Placental epithelial cell (primary cell): Measurements from ENCODE around the genes CKS1B, ENTREP3, RUSC1 and MSTO1.

DNA sequence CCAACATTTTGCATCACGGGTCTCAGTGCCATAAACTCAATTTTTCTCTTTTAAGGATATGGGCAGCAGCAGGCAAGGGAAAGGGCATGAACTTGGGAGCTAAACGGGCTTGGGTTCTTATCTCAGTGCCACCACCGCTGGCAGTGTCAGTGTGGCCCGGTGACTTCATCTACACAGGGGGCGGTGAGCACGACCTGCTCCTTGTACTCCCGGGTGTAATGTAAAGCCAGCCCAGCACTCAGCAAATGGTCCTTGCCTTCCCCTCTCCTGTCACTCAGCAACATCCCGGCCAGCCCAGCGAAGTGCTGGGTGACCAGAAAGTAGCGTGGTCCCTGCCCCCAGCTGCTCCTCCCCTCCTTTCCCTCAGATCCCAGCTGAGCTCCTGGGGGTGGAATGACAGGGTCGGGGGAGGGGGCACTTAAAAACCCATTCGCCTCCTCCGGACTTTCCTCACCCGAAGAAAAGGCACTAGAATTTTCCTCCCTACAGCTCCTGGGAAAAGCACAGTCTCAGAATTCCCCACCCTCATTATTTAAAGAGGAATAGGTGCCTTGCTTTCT lies 7.2 kb downstream of the KCNN3 start:
- CAGE, long polyA plus RNA, result no peak

GRCh38 chr1:154877358-154877902 lies 7.3 kb upstream of the KCNN3 start:
- CAGE, long polyA plus RNA, result no peak

- CAGE, long polyA plus RNA, result no peak
These were observed at the start of gene CKS1B for GRCh38 chr1:154974597-154975382. TSS of gene CKS1B (plus strand) at chr1:154974681.

DNA sequence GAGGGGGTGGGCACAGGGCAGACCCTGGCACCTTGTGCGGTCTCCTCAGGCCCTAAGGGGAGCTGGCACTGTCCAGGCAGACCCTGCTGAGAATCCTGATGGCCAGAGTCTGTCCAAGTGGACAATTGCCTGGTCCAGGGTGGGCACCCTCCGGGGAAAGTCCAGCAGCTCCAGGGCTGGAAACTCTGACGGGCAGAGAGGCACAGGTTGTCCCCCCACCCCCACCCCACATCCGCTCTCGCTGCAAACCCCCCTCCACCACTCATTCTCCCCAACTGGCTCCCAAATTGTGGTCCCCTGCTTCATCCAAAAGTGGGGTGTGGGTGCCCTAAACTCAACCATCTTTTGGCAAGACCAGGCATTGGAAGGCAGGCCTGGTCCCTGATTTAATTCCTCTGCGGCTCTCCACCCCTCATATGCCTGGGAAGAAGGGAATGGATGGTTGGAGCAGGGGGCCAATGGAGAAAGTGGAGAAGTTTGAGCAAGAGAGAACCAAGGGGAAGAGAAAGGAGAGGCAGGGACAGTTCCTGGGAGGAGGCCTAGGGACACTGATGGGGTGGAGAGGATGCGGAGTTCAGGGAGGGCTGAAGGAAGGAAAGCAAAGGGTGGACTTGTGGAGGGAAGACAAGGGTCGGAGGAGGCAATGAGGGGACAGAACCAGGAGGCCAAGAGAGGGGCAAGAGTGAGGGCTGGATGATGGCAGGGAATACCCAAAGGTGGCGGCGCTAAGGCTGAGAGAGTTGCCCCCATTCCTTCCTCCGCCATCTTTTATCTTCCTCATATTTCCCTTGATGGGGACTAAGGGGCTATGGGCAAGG lies 7.0 kb downstream of the ZBTB7B start:
- CAGE, long polyA plus RNA, result no peak

- CAGE, long polyA plus RNA, result no peak
These were observed 13.6 kb downstream of the ZBTB7B start for GRCh38 chr1:155015989-155016853.

- CAGE, long polyA plus RNA, result no peak
These were observed 14.0 kb downstream of the DCST2 start for GRCh38 chr1:155019396-155020124.

GRCh38 chr1:155037798-155038302 lies 4.2 kb downstream of the DCST1 start:
- CAGE, long polyA plus RNA, result no peak

DNA sequence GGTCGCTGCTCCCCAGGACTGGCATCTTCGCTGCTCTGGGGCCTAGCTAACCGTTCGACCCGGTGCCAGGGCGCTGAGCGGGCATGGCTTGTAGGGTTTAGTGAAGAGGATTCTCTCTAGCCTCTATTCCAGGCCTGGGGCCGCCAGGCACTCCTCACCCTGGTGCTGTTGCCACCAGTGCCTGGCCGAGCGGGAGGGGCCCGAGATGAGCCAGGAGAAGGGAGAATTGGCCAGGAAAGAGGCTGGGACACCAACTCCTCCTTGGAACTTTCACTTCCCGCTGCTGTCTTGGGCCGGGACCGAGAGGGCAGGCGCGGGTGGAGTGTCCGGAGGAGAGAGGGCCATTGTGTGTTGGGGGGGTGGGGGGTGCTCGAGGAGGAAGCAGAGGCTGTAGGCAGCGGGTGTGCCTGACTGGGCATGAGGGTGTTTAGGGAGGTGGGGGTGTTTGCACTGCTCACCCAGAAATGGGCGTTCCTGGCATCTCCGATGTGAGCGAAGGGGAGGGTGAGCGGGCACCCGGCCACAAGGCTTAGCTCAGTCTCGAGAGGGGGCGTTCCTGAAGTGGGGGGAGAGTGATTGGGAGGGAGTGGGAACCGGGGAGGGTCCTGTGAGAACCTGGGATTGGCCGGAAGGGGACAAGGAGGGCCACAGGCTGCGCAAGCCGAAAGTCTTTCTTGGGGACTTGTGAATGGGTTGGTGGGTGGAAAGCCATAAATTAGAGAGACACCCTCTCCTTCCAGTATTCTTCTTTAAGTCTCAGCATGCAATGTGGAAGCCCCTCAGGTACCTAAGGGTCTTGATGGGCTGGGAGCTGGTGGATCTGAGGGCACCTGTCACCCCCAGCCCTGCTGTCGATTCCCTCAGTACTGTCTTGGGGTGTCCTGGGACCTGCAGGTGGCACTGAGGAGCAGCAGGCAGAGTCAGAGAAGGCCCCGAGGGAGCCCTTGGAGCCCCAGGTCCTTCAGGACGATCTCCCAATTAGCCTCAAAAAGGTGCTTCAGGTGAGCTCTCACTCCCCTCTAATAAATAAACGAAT lies 979 bp downstream of the ADAM15 start:
- CAGE, long polyA plus RNA, result no peak

- CAGE, long polyA plus RNA, result no peak
These were observed 895 bp upstream of the EFNA4 start for GRCh38 chr1:155062273-155063417.

DNA sequence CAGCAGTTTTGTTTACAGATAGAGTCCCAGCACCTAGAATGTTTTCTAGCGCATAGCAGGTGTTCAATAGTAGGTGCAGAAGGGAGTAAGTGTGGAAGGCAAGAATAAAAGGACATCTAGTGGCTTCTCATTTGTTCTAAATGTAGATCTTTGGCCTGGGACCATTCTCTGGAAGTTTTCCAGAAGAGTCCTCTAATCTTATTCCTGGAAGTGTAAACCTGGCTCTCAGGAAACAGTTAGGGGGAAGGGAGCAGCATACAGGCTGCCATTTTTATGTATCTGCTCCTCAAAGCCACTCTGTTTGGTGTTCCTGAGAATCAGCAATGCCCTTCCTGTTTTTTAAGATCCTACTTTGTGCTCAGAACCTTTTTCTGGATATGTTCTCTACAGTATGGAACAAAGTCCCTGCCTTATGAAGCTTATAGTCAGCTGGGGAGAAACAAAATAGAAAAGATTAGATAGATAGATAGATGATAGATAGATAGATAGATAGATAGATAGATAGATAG lies 22.8 kb upstream of the EFNA1 start:
- CAGE, long polyA plus RNA, result no peak

- CAGE, long polyA plus RNA, result no peak
These were observed 20.1 kb upstream of the EFNA1 start for GRCh38 chr1:155107300-155108298.

- CAGE, long polyA plus RNA, result no peak
These were observed 845 bp upstream of the EFNA1 start for GRCh38 chr1:155126887-155127174.

DNA sequence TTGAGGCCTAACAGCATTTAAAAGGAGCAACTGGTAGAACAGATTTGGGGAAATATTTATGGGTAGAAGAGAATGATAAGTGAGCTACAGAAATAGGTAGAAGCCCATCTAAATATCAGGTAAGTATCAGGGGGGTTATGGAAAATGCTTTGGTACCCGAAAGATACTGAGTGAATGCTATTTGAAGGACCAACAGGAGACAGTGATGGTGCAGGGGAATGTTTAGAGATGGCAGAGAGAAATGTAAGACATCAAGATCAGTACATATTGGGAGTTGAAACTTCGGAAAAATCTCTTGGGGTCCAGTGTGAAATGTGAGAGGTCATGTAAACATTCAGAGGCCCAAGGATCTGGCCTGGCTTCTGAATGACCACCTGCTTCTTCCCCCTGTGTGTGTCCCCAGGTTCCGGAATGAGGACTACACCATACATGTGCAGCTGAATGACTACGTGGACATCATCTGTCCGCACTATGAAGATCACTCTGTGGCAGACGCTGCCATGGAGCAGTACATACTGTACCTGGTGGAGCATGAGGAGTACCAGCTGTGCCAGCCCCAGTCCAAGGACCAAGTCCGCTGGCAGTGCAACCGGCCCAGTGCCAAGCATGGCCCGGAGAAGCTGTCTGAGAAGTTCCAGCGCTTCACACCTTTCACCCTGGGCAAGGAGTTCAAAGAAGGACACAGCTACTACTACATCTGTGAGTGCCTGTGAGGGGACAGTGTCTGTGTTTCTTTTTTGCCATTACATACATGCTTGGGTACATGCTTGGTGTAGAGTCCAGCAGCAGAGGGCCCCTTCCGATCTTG lies 3.5 kb downstream of the EFNA1 start:
- CAGE, long polyA plus RNA, result no peak

DNA sequence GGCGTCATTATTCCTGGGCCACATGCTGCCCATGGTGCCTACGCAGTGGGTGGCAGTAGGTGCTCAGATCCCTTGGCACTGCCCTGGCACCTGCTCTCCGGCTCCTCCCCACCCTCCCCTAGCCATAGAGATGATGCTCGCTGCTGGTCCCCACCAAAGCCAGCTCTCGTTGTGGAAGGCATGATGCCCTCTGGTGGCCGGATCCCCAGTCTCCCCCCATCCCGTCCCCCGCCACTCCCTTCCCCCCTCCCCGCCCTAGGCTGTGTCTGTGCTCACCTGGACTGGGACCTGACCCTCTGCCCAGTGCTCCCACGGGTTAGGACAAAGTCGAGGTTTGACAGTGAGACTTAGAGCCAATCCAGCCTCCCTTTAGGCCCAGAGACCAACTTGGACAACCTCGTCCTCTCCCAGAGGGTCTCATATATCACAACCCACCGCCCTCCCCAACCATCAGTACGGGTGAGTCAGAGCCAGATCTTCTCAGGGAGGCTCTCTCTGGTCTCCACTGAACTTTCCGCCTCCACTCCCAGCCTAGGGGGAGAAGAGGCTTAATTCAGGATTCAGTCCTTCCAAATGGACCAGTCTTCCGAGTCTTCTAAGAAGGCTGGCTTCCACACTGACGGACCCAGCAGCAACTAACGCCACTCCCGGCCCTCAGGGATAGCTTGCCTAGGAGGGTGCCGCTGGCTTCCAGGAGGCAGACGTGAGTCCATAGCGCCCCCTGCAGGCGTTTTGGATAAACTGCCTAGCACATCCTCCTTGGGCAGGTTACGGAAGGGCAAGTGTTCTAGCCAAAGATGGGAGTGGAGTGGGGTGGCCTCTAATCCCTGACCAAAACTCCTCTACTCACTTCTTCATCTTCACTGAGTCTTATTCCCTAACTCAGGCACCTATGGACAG lies 5.5 kb downstream of the KRTCAP2 start:
- CAGE, long polyA plus RNA, result no peak

DNA sequence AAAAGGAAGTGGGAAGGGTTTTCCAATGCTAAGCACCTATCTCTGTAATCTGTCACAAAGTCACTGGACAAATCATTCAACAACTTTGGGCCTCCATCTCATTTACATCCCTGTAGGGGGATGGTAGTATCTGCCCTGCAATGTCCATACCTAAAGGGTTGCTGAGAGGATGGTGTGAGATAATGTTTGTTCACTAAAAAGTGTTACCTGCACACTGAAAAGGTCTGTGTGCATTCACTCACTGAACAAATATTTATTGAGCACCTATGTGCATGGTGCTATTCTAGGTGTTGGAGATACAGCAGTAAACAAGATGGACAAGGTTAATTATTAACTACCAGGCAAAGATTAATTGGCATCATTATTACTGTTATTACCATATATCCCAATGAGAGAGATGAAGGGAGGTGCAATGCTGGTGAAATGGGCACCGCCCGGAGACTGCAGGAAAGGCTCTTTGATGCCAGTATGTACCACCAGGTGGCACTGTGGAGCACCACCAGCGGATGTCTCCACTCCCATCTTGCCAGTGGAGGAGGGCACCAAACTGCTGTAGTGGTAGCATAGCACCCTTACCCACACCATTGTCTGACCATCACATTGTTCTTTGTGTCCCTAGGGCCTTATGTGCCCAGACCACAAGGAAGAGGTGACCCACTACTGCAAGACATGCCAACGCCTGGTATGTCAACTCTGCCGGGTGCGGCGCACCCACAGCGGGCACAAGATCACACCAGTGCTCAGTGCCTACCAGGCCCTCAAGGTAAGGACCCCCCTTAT lies 2.9 kb downstream of the TRIM46 start:
- CAGE, long polyA plus RNA, result no peak

DNA sequence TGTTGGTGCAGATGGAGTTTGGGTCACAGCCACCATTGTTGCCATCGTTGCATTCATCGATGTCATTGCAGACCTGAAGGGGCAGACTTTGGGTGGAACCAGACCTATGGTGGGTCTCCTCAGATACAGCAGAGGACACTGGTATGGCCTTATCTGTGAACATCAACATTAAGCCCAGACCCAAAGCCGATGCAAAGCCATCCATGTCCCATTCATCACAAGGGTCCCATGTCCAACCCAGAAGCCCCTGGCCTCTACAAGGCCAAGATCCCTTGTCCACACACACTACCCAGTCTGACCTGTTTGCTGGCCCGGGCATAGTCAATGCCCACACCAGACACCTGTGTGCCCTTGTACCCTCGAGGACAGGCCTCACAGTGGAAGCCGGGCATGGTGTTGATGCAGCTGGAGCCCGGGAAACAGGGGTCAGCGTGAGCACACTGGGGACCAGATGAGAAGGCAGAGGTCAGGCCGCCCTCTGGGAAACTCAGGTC lies 5.7 kb downstream of the THBS3 start:
- CAGE, long polyA plus RNA, result no peak

DNA sequence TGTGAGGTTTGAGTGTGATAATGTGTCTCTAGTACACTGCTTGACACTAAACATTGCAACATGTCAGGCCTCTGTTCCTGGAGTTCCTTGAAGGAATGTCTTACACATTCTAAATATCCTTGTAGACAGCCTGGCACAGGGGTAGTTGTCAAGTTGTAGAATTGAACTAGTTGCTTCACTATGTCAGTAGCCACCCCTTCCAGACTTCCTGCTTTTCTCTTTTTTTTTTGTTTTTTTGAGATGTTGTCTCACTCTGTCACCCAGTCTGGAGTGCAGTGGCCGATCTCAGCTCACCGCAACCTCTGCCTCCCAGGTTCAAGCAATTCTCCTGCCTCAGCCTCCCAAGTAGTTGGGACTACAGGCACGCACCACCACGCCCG lies 11.7 kb downstream of the MTX1 start:
- CAGE, long polyA plus RNA, result no peak

- CAGE, long polyA plus RNA, result no peak
These were observed at the start of gene ENTREP3 for GRCh38 chr1:155254681-155255696. TSS of gene ENTREP3 (minus strand) at chr1:155255483.

GRCh38 chr1:155320264-155320995 lies at the start of gene RUSC1:
TSS of gene RUSC1 (plus strand) at chr1:155320894.
- CAGE, long polyA plus RNA, result no peak

DNA sequence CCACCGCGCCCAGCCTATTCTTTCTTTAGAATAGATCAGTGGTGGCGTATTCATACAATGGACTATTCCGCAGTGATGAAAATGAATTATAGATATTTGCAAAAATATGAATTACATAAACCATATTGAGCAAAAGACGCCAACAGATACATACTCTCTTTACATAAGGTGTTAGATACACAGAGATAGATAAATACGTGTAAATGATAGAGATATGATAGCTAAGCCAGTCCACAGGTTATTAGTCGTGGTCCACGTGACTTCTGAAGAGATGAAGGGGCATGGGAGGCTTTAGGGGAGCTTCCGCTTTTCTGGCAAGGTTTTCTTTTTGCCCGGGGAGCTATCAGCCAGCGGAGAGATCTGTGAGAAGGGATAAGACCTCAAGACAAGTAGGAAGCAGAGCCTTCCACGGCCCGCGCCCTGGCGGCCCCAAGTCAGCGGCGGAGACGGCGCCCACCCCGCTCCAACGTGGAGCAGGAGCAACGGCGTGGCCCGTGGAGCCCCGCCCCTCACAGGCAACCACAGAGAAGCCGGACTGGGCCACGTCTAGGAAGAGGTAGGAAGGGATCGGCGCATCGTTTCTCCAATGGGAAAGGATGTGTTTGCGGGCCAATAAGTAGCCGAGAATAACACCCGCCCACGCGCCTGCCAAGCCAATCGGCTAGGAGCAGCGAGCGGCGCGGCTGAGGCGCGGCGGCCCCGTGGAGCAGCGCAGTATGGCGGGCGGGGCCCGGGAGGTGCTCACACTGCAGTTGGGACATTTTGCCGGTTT lies at the start of gene MSTO1:
Gene MSTO1 (plus strand): TSS at position 686 of the 772 bp plus-strand sequence.
- CAGE, long polyA plus RNA, result no peak